SJCRH30 (cell line): ENCODE data around the genes FAM32A and AP1M1.

DNA sequence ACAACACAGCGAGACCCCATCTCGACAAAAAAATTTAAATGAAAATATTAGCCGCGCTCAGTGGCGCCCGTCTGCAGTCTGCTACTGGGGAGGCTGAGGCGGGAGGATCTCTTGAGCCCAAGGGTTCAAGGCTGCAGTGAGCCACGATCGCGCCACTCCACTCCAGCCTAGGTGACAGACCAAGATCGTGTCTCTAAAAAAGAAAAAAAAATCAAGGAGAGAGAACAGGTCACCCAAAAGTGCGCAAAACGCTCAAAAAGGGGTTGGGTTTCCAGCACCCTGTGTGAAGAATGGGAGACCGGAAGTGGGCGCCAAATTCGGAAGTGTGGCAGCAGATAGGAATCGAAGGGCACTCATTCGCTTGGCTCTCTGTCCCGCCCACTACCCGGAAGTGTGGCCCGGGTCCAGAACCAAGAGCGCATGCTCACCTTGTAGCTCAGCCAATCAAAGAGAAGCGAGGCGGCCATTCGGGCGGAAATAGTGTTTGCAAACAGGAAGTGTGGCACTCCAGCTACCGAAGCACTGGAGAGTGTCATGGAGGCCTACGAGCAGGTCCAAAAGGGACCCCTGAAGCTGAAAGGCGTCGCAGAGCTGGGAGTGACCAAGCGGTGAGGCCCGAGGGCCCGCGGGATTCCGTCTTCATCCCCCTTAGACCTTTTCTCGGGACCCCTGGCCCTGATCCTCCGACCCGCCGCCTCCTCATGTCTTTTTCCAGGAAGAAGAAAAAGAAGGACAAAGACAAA, at the start of gene FAM32A:
TSS of gene FAM32A (plus strand) at position 502 of the 743 bp plus-strand sequence.
- RAMPAGE, long total RNA, result start-site peak on the plus strand centred at position 514 of the sequence, 26 bp wide, 1,133 and 119 reads in 2 replicates

DNA sequence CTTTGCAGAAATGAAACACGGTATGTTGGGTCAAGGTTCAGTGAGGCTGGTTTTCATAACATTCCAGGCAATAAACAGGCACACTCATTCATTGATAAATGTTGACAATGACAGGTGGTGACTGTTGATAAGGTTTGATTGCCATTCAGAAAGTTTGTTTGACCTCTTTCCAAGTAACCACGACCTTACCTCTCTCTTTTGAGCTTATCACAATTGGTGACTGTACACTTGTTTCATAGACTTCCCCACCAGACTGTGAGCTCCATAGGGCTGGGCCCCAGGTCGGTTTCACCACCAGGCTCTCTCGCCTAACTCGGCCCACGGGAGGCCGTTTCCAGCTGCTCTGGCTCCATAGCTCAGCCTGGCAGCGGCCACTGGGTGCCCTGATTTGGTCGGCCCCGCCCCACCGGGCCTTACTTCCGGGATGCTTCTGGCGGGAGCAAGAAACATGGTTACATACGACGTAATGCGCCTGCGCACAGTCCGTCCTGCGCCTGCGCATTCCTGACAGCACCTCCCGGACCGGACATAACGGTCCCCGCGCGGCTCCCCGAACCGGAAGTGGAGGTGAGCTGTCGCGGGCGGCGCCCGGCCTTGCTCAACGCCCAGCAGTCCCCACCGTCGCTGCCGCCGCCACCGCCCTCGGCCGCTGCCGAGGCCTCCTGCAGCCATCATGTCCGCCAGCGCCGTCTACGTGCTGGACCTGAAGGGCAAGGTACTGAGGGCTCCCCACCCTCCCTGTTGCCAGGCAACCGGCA, at the start of gene AP1M1:
TSS of gene AP1M1 (plus strand) at position 558 of the 758 bp plus-strand sequence.
- RAMPAGE, long total RNA, result start-site peak on the plus strand centred at position 586 of the sequence, 57 bp wide, 864 and 94 reads in 2 replicates

DNA sequence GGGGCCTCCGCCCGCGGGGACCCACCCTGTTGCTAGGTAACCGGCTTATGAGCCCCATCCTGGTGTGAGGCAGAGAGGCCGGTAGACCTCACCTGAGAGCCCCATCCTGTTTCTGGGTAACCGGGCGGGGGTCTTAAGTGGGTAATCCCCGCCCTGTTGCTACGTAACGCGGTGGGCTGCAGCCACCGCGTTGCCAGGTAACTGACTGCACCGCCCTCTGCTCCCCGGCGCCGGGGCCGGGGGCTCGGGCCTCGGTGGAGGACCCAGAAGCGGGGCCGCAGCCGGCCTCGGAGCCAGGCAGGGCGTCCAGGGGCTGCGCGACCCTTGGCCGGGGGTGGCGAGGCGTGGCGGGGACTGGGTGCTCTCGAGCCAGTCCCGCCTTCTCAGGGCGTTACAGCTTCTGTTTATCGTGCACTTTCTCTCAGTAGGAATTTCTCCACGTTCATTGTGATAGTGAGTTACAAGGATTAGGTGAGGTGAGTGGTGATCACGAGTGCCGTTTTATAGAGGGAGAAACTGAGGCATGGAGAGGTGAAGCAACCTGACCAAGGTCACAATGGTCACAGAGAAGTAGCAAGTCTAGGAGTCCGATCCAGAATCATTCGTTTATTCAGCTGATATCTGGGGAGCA, 516 bp downstream of the AP1M1 start:
- RAMPAGE, long total RNA, result no peak

DNA sequence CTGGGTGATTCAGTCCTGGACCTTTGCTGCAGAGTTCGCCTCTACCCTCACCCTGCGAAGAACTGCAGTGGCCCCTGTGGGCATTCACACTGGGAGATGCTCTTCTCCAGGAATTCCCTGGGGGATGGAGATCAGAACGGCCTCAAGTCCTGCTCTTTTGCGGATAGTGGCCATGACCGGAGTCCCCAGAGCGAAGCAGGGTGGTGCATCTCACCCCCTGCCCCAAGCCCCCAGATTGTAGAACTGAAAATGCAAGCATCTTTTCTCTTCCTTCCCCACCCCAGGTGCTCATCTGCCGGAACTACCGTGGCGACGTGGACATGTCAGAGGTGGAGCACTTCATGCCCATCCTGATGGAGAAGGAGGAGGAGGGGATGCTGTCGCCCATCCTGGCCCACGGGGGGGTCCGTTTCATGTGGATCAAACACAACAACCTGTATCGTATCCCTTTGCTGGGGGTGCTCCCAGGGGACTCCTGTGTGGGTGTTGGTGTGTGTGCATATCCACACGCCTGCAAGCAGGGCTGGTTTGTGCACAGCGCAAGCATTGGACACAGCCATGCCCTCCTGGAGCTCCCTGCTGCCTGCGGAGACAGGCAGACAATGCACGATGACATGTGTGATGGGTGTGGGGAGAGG, 5.6 kb downstream of the AP1M1 start:
- RAMPAGE, long total RNA, result no peak

DNA sequence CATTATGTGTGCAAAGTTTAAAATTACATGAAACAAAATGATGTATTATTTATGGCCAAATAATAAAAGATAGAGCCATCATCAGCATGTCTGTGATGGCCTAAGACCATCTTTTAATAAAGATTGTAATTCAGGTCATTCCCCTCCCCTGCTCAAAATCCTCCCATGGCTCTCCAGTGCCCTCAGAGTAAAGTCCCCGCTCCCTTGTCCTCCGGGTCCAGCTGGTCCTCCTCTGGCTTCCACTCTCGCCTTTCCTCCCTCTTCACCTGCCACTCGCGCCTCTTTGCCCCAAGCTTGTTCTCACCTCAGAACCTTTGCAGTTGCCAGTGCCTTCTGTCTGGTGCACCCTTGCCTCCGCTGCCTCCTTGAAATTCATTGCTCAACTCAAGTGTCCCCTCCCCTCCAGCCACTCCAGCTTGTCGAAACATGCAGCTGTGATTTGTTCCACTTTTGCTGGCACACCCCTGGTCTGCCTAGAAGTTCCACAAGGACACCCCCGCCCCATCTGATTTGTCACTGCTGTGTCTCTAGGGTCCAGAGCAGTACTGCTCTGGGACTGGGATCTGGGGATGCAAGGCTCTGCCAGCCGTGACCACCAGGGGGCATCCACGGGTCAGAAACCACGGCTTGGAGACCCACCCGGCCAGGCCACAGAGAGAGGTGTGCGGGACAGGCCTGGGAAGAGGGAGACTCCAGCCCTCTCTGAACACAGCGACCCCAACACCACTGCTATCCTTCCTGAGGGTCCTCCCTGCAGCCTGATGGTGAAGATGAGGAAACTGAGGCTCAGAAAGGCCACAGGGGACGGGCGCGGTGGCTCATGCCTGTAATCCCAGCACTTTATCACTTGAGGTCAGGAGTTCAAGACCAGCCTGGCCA, 49.7 kb downstream of the AP1M1 start:
- RAMPAGE, long total RNA, result no peak

GRCh38 chr19:16325192-16325565, 553 bp downstream of the KLF2 start:
- RAMPAGE, long total RNA, result no peak

GRCh38 chr19:16331140-16331566, 6.5 kb downstream of the KLF2 start:
- RAMPAGE, long total RNA, result no peak

GRCh38 chr19:16362980-16363709, 38.5 kb downstream of the KLF2 start:
- RAMPAGE, long total RNA, result no peak

DNA sequence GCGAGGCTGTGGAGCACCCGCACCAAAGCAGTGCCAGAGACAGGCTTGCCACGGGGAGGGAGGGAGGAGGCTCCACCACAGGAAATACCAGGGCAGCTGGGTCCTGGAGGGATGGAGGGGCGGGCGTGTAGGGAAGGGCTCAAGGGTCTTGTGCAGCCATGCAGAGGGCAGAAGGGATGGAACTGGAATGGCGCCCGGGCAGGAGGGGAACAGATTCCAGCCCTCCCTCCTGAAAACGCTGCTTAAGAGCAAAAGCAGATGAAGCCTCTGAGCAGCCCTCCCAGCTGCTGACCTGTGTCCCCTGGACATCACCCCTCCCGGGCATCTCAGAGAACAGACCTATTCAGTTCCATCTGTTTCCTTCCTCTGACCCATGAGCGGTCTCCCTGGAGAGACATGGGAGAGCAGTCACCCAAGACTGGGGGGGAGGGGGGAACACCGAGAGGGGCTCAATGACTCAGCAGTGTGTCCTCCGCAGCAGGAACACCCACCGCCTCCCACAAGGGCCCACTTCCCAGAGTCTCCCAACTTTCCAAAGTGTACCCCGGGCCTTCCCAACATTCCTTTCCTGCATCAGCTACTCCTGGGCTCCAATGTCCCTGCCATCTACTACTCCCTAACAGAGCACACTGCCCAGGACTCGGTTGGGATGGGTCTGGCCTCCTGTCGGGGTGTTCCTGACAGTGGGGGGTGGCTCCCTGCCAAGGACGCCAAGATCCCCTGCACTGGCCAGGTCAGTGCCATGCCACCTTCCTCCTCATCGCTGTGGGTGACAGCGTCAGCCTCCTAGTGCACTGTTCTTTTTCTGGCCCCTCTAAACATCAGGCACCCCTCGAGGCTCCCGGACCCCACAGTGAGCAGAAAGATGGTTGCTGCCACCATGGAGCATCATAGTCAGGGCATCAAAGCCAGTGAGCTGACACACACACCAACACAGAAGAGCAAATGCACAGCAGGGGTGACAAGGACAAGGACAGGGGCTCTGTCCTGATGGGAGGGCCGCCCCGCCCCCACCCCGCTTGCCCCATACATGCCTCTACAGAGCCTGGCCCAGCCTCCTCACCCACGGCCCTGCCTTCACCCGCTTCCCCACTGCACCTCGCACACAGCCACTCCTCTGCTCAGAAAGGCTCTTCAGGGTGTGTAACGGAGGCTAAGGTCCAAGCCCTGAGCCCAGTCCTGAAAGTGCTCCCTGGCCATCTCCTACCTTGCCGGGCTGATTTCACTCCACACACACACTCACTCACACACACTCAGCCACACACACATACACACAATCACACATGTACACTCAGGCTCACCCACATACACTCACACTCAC, 13.9 kb downstream of the EPS15L1 start:
- RAMPAGE, long total RNA, result no peak

DNA sequence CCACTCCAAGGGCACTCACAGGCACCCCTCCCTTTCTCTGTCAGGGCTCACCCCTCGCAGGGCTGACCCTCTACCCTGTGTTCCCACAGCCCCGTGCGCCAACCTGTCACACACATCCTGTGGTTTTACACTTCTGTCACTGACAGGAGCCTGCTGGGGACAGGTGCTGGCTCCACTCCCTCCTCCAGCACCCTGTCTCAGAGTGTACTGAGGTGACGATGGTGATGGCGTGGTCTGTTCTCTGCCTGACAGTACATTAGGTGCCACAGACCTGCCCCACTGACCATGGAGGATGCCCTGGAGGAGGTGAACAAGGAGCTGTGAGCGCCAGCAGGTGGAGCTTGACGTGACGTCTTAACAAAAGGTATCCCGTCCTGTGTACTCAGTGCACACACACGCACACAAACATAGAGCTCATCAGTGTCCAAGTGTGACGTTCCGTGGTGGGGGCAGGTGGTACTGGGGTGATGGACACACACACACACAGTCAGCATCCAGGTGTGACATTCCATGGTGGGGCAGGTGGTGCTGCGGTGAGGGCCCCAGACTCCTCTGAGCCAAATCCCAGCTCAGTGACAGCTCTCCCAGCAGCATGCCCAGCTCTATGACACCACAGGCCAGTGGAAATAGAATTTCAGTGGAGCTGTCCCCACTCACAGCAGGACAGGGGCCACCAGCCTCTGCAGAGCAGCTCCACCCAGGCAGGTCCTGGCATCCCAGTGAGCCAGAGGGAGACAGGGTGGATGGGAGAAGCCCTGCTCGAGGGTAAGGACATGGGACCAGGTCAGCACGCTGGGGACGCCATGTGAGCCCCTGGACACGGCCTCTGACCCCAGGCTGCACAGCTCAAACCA, 21.0 kb downstream of the C19orf44 start:
- RAMPAGE, long total RNA, result no peak

DNA sequence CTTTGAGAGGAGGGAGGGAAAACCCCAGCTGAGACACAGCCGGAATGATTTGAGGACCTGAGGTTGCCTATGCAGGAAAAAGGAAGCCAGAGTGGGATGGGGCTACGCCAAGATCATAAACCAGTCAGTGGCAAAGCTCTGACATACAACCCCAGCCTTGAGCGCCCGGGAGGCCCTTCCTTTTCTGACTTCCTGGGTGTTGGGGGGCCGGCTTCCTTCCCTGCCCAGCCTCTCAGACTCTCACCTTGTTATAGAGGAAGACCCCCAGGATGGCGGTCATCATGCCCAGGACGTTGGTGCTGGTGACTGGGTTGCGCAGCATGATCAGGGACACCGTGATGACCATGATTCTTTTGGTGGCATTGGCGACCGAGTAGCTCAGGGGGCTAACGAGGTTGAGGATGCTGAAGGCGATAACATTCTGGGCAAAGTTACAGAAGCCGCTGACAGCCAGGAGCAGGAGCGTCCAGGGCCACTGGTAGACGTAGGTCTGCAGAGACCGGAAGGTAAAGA, 12.7 kb upstream of the CHERP start:
- RAMPAGE, long total RNA, result no peak

DNA sequence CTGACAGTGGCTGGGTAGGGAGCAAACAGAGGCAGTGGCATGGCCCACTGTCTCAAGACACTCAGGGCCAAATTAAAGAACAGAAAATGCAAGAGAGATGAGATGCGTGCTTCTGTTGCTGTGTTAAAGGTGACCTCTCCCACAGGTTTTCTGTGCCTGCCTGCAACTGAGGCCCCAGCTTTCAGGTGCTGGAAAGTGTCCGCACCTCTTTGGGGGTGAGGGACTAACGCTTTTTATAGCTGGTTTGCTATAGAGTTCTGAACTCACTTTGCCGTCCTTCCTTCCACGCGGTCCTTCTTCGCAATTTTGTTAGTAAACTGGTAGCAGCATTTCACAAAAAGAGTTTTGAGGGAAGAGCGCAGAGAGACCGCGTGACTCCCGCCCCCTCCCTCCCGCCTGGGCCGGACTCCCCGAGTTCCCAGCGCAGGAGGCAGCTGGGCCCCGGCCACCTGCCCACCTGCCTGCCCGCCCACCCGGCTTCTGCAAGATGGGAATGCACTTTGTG, 3.3 kb upstream of the SLC35E1 start:
- RAMPAGE, long total RNA, result no peak

DNA sequence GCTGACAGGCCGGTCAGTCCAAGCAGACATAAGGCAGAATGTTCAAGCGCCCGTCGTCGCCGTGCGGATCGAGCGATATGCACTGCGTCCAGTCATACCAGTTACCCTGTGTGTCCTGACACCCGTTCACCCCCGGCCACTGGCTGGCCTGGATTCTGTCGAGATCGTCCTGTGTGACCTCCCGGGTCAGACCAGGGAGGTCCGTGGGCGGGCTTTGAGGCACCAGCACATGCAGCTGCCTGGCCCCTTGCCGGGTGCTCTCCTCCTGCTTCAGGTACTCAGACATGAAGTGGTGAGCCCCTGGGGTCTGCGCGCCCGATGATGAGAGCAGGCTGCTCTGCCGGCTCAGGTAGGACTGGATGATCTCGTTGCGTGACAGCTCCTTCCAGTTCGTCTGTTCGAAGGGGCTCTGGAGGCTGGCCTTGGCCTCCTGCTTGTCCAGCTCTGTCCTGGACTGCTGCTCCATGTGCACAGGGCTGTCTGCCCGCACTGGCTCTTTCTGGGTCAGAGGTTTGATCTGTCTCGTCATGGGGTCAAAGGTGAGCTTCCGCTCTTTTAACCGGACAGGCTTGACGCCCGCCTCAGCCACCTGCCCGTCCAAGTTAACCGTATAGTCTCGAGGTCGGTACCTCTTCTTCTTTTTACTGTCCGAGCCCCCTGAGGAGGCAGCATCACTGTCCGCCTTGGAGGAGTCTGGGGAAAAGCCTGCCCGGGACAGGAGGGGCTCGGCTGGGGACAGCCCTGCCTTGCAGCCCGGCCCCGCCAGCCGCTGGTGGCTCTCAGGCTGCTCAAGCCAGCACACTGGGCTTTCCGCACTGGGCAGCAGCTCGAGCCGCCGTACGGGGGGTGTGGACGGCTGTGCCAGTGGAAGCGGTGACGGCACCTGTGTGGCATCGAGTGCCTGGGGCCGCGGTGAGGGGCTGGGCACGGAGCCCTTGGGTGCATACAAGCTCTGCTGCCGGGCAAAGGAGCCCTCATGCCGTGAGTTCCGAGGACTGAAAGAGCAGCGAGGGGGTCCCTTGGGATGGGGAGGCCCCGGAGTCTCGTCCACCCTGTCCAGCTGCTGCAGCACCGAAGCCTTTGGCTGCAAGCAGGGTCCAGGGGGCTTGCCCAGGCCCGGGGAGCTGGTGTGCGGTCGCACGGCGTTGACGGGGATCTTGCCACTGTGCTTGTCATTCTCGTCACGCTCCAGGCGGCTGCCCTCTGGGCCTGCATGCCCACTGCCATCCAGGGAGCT, 4.2 kb upstream of the SLC35E1 start:
- RAMPAGE, long total RNA, result no peak

DNA sequence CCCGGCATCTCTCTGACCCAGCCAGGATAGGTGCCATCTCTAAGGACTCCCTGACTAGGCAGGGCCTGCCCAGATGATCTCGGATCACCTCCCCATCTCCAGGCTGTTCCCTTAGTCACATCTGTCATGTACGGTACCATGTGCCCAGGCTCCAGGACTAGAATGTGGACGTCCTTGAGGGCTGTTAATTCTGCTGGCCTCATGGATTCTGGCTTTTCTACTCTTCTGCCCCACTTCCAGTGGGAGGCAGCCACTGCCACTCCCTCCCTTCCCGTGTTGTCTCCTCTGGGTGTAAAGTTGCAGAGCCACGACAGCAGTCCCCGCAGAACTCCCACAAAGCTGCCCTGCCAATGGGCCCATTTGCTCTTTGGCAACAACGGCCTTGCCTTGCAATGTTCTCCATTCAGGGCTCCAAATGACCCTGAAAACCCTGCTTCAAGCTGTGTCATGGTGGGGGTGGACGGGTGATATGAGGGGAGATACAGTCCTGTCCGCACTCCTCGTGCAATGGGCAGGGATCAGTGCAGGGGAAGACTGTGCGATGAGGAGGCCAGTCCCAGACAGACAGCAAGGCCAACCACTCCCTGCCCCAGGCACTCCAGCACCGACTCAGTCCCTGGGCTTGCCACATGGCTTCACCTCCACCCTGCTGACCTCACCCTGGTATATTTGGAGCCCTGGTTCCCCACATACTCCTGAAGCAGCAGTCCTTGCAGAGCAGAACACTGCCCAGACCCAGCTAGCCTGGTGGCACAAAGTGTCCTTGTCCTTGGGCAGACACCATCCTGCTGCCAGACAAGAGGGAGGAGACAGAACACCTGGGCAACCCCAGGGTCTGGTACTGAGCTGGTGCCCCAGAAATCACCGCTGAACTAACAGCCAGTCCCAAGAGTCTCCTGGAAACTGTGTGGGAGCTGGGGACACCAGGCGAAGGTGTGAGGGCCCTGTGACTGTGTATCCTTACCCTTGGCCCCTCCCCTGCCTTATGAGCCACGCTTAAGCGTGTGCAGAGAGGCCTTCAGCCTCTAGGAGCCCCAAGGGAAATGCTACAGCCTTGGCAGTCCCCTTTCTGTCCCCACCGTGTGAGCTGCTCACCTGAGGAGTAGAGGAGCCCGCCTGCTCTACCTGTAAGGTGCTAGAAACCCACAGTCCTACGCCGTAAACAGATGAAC, 9.0 kb upstream of the SLC35E1 start:
- RAMPAGE, long total RNA, result no peak

GRCh38 chr19:16588089-16589242, 16.3 kb upstream of the SLC35E1 start:
- RAMPAGE, long total RNA, result no peak

- RAMPAGE, long total RNA, result no peak
Measured at GRCh38 chr19:16590019-16590464, 17.8 kb upstream of the SLC35E1 start.

DNA sequence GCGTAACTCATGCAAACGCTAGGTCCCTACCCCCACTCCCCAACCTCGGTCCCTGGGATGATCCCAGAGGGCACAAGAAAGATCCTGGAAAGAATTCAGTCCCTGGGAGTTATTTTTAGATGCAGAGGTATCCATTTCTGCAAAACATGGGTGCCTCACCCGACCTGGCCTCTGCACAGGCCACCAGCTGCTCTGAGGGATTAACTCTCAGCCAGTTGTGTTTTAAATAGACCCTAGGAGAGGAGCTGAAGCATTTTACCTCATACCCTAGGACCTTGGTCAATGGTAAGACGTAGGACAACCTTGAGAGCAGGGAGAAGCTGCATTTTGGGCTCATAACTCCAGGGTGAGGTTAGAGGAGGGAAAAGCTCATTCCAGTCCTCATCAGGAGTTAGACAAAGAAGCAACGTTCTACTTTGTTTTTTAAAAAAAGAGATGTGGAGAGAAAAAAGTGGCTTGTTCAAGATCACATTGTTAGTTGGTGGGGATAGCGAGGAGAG, 10.9 kb downstream of the TMEM38A start:
- RAMPAGE, long total RNA, result no peak

DNA sequence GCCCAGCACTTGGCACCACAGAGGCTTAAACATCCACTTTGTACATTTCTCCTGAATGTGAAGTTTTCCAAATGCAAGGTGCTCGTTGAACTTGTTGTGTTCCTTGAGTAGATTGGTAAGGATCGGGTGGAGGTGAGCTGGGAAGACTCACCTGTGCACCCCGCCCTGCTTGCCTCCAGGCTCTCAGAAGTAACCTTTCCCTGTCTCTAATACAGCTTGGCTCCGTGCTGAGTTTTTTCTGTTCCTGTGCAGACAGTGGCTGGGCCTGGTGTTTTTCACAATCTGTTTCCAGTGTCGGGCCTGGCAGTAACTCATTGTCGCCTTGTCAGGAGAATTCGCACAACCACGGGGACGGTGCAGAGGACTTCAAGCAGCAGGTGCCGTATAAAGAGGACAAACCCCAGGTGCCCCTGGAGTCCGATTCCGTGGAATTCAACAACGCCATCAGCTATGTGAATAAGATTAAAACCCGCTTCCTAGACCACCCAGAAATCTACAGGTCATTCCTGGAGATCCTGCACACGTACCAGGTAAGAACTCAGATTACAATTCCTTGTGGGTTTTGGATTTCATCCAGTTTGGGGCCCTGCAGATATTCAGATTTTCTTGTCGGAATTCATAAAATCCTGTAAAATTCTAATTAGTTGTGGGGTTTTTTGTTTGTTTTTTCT, 12.4 kb downstream of the SIN3B start:
- RAMPAGE, long total RNA, result no peak

- RAMPAGE, long total RNA, result no peak
Measured at GRCh38 chr19:16846738-16847362, 17.7 kb downstream of the SIN3B start.

- RAMPAGE, long total RNA, result no peak
Measured at GRCh38 chr19:16863528-16863810, 25.3 kb upstream of the F2RL3 start.